Gallbladder (tissue), 1 donor: ENCODE measurements around a stretch of chr19.

GRCh38 chr19:37817081-37817996, 38.0 kb upstream of the ZNF573 start:
- PRO-cap, result unidirectional peak, plus-strand start at chr19:37817421

- PRO-cap, result unidirectional peak, minus-strand start at chr19:38185452
Observed at GRCh38 chr19:38185315-38185909, 38.6 kb downstream of the DPF1 start.

DNA sequence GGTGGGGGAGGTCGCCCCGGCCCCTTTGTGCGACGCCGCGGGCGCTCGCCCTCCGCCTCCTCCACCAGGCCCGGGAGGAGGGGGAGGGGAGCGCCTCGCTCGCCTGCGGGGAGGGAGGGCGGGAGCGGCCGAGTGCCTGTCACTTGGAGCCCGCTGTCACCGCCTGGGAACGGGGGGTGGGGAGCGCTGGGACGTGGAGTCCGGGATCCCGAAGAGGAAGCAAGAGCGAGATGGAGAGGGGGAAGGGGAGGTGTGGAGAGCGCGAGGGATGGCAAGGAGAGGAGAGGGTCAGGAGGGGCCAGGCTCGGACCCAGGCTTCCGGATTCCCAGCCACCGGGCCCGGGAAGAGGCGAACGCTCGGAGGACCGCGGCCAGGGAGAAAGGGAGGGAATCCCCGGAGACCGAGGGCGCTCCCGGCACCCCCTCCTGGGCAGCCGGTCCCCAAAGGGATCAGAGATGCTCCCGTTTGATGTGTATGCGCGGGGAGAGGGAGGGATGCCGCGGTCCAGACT, 4.5 kb upstream of the DPF1 start:
- PRO-cap, result no peak

DNA sequence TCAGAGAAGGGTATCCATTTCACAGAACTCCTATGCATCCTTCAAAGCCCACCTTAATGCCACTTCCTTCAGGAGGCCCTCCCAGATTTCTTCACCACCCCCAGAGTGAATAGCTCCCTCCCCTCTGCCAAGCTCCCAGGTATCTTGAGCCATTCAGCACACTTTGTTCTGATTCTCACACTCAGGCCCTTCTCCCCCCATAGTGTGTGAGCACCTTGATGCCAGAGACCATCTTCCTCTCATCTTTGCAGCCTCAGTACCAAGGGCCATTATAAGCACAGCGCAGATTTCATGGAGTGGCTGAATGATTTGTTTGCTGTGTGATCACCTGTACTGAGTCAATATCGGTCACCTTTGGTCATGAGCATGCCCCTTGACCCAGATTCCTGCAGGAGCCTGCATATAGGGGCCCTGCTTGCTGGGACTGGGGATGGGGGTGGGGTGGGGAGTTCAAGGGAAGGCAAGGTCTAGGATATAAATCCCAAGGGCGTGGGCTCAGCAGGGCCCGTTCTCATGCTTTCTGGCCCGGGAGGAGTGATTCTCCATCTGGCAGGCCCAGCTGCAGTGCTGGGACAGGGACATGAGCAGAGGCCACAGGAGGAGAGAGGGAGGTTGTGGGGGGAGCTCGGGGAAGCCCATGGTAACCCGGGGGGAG, 5.5 kb downstream of the PPP1R14A start:
- PRO-cap, result no peak

- PRO-cap, result no peak
Observed at GRCh38 chr19:38263671-38263912, 781 bp upstream of the SPINT2 start.

GRCh38 chr19:38284263-38284745, 19.7 kb upstream of the C19orf33 start:
- PRO-cap, result no peak

DNA sequence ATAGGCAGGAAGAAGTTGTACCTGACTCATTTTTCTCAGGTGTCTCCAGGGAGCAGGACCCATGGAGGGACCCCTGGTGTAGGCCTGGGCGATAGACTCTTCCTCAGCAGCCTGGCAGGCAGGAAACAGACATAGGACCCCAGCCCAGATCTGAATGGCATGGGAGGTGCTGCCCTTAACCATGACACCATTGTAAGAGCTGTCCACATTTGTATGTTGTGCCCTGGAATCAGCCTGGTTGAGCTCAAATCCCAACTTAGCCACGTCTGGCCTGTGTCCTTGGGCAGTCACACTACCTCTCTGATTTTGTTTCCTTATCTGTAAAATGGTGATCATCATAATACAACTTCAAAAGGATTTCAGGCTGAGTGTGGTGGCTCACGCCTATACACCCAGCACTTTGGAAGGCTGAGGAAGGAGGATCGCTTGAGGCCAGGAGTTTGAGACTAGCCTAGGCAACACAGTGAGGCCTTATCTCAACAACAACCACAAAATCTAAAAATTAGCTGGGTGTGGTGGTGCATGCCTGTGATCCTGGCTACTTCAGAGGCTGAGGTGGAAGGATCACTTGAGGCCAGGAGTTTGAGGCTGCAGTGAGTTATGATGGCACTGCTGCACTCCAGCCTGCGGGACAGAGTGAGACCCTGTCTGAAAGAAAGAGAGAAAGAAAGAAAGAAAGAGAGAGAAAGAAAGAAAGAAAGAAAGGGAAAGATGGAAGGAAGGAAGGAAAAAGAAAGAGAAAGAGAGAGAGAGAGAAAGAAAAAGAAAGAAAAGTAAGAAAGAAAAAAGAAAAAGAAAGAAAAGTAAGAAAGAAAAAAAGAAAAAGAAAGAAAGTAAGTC, 7.2 kb upstream of the CATSPERG start:
- PRO-cap, result no peak

- PRO-cap, result no peak
Observed at GRCh38 chr19:38336752-38337539, 1.3 kb downstream of the CATSPERG start.

DNA sequence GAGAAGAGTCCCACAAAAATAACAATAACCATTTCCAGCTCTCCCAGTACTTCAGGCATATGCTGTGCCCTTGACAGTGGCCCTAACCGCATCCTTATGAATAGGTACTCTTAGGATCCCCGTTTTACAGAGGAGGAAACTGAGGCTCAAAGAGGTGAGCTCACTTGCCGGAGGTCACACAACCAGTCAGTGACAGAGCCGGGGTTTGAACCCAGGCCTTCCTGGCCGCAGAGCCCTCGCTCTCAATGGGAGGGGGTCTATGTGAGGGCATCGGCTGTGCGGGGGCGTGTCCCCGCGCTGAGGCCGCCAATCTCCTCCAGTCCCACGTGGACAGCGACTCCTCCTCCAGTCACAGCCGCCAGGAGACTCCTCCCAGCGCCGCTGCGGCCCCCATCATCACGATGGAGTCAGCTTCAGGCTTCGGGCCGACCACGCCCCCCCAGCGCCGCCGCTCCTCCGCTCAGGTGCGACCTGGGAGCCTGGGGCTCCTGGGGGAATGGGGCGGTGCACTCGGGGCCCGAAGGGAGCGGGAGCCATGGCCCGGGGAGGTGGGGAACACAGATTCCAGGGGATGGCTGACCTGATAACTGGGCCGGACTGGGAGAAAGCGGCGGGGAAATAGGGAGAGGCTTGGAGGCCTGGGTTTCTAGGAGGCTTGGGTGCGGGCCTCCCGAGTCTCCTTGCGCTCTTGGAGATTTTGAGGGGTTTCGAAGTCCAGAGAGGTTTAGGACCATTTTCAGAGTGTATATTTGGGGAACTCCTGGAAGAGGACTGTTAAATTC, 6.0 kb downstream of the SPRED3 start:
- PRO-cap, result no peak

DNA sequence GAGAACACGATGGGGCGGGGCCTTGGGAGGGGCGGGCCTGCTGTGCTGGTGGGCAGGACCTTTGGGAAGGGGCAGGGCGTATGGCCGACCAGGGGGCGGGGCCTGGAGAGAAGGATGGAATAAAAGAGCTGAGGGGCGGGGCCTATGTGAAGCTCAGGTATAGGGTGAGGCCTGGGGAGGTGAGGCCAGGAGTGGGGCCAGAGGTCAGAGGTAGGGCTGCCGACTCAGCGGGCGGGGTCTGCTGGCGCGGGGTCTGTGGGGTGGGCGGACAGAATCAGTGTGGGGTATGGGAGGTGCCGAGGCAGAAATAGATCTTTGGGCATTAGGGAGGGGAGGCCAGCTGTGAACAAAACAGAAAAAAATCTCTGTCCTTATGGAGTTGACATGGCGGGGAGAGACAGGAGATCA, 19.7 kb downstream of the RYR1 start:
- PRO-cap, result no peak

DNA sequence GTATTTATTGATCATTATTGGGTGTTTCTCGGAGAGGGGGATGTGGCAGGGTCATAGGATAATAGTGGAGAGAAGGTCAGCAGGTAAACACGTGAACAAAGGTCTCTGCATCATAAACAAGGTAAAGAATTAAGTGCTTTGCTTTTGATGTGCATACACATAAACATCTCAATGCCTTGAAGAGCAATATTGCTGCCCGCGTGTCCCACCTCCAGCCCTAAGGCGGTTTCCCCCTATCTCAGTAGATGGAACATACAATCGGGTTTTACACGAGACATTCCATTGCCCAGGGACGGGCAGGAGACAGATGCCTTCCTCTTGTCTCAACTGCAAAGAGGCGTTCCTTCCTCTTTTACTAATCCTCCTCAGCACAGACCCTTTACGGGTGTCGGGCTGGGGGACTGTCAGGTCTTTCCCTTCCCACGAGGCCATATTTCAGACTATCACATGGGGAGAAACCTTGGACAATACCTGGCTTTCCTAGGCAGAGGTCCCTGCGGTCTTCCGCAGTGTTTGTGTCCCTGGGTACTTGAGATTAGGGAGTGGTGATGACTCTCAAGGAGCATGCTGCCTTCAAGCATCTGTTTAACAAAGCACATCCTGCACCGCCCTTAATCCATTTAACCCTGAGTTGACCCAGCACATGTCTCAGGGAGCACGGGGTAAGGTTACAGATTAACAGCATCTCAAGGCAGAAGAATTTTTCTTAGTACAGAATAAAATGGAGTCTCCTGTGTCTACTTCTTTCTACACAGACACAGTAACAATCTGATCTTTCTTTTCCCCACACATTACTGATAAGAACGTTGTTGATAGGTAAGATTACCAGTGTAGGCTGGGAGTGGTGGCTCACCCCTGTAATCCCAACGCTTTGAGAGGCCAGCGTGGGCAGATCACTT, 12.6 kb downstream of the EIF3K start:
- PRO-cap, result no peak

DNA sequence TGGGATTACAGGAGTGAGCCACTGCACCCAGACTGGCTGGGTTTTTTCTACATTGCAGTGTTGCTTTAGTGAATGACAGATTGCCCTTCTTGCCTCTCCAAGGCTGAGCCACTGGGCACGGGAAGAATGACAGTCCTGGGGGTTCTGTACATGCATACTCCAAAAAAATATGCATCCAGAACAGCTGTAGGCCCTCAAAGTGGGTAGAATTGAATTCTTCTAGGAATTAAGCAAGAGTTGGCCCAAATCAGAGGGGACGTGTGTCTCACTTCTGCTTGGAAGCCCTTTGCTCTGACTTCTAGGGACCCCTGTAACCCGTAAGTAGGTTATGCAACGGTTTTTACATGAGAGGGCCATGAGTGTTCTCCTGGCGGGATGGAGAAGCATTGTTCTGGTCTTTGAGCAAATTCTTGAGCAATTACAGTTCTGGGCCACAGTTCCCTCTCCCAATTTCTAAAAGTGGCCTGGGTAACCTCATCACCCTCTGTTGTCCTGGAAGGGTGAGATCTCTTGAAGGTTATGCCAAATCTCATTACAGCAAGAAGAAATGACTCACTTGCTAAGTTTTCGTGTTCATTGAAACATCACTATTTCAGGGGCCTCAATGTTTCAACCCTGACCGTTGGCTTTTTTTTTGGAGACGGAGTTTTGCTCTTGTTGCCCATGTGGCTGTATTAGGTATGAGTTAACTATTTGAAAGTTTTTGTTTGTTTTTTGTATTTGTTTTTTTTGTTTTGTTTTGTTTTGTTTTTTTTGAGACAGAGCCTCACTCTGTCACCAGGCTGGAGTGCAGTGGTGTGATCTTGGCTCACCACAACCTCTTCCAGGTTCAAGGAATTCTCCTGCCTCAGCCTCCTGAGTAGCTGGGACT, 3.8 kb downstream of the ACTN4 start:
- PRO-cap, result no peak

GRCh38 chr19:38667047-38668231, 20.0 kb downstream of the ACTN4 start:
- PRO-cap, result bidirectional peak, plus-strand start at chr19:38667220, minus-strand start at chr19:38667166; bidirectional peak, plus-strand start at chr19:38668384, minus-strand start at chr19:38668121

- PRO-cap, result bidirectional peak, plus-strand start at chr19:38719559, minus-strand start at chr19:38719394
Observed at GRCh38 chr19:38718674-38719606, 25.3 kb downstream of the CAPN12 start.

GRCh38 chr19:38727583-38727810, 16.8 kb downstream of the CAPN12 start:
- PRO-cap, result no peak

DNA sequence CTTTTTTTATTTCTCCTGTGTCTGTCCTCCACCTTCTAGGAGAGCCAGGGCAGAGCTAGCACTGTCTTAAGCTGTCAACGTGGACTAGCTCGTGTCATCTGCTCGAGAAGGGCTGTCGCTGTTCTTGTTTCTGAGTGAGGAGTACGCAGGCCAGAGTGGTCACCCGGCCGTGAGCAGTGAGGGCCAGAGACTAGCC, 13.8 kb downstream of the CAPN12 start:
- PRO-cap, result no peak

DNA sequence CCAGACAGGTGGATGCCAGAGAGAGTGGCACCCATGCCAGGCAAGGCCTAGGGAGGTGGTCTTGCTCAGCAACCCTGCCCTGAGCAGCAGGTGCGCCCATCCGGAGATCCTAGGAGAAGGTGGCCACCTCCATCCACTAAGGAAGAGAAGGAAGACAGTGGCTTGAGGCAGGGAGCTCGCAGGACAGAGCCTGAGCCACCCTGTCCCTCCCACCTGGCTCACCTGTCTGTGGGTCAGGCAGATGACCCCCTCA, 13.6 kb downstream of the CAPN12 start:
- PRO-cap, result no peak

DNA sequence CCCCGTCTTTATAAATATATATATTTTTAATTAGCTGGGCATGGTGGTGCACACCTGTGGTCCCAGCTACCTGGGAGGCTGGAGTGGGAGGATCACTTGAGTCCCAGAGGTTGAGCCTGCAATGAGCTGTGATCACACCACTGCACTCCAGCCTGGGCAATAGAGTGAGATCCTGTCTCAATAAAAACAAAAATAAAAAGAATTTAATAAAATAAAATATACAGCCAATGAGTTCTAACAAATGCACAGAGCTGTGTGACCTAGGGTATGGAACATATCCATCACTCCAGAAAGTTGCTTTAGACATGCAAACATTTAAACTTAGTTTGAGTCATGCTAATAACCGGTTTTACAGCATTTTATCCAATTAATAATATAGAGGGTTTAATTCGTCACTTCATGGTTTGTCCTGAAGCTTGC, 10.4 kb downstream of the LGALS7B start:
- PRO-cap, result no peak

GRCh38 chr19:38823468-38824311, 7.9 kb downstream of the ECH1 start:
- PRO-cap, result no peak

GRCh38 chr19:38848315-38848859, 1.4 kb downstream of the HNRNPL start:
- PRO-cap, result no peak